Metanephros (tissue), 2 donors: ENCODE measurements around the genes YWHAH and RFPL2.

GRCh38 chr22:31085149-31086076 lies 4.3 kb downstream of the SMTN start:
- RAMPAGE, long total RNA = no peak

DNA sequence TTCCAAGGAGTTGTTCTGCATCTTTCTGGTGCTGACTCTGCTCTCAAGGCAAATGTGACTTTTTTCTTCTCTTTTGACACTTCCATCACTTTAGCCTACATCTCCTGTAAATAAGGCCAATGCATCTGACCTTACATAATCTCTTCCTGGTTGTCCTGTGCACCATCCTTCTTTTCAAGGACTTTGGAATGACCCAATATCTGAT lies 1.2 kb downstream of the RNF185 start:
- RAMPAGE, long total RNA = no peak

DNA sequence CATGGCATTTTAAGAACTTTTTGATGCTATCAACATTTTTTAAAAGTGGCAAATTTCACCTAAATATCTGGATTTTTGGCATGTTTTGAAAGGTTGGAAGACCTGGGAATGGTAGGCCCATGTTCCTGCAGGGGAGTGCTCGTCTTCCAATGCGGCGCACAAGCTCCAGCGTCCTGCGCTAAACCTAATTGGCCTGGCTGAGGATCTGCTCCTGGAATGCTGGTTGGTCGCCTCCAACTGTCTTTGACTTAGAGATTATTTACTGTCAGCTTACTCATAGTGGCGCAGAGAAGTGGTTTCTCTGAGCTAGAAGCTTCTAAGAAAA lies 641 bp upstream of the LIMK2 start:
- RAMPAGE, long total RNA = no peak

- RAMPAGE, long total RNA = no peak
Measured at GRCh38 chr22:31218470-31219210, 6.5 kb downstream of the LIMK2 start.

DNA sequence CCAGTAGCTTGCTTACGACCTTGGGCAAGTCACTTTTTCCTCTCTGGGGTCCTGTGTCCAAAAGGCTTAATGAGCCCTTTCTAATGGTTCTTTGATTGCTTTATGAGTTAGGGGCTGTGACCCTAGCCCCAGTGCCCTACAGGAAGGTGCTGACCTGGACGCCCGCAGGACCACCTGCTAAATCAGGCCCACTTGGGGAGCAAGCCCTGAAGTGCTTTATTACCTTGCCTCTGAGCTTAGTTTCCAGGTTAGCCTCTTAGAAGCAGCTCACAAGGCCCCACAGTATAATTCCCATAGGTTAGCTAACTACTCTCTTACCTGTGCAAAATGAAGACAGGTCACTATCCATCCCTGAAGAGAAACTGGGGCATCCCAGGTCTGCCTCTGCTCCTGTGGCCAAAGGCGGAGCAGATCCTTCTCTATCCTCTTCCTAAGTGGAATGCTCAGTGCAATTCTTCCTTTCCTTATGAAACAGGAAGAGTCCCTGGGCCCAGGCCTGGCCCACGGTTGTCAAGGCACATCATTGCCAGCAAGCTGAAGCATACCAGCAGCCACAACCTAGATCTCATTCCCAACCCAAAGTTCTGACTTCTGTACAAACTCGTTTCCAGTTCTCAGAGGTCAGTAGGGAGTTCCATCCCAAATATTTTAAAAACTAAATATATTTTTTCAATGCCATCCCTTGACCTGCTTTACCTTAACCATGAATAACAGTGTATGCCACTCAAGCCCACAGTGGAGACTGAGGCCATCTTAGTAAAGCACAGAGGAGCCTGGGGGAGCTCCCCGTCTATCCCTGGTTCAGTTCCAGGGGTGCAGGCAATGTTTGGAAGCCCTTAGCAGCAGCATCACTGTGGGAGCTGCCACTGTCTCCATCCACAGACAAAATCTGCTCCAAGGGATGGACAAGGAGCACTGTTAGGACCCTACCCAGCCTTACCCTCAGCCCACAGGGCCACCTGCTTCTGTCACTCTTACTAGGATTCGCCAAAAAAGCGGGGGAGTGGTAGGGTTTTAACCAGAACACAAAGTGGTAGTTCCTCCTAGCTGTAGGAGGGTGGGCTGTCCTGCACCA lies 10.0 kb downstream of the PIK3IP1 start:
- RAMPAGE, long total RNA = no peak

DNA sequence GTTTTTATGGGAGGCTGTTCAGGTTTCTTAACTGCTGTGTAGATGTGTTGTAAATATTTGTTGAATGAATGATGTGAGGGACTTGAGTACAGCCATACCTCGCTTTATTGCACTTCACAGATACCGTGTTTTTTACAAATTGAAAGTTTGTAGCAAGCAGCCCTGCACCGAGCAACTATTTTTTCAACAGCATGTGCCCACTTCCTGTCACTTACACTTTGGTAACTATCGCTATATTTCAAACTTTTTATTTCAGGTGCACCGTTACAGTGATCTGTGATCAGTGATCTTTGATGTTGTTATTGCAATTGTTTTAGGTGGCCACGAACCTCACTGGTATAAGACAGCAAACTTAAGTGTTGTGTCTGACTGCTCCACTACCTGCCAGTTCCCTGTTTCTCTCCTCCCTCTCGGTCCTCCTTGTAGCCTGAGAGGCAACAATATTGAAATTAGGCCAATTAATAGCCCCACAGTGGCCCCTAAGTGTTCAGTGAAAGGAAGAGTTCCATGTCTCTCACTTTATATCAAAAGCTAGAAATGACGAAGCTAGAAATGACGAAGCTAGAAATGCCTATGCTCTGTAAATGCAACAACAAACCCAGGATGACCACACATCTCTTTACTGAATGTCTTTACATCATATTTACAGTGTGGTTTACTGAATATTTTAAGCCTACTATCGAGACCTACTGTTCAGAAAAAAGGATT lies 946 bp downstream of the SFI1 start:
- RAMPAGE, long total RNA = no peak

GRCh38 chr22:31560885-31561415 lies 64.6 kb downstream of the SFI1 start:
- RAMPAGE, long total RNA = no peak

DNA sequence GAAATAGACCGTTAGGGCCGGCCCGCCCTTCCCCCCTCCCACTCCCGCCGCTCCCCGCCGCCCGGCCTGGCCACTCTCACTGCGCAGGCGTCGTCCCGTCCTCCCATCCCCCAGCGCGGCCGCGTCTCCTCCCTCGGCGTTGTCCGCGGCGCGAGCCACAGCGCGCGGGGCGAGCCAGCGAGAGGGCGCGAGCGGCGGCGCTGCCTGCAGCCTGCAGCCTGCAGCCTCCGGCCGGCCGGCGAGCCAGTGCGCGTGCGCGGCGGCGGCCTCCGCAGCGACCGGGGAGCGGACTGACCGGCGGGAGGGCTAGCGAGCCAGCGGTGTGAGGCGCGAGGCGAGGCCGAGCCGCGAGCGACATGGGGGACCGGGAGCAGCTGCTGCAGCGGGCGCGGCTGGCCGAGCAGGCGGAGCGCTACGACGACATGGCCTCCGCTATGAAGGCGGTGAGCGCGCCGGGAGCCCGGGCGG lies at the start of gene YWHAH:
Gene YWHAH, plus strand, starts transcription at position 158 of the 468 bp plus-strand sequence.
- RAMPAGE, long total RNA = no peak

GRCh38 chr22:32050620-32051045 lies 7.6 kb downstream of the SLC5A1 start:
- RAMPAGE, long total RNA = no peak

GRCh38 chr22:32204438-32205452 lies at the start of gene RFPL2:
RFPL2 (minus strand) TSS chr22:32205073.
- RAMPAGE, long total RNA = no peak

- RAMPAGE, long total RNA = no peak
Measured at GRCh38 chr22:32206873-32207381, 2.1 kb upstream of the RFPL2 start.

DNA sequence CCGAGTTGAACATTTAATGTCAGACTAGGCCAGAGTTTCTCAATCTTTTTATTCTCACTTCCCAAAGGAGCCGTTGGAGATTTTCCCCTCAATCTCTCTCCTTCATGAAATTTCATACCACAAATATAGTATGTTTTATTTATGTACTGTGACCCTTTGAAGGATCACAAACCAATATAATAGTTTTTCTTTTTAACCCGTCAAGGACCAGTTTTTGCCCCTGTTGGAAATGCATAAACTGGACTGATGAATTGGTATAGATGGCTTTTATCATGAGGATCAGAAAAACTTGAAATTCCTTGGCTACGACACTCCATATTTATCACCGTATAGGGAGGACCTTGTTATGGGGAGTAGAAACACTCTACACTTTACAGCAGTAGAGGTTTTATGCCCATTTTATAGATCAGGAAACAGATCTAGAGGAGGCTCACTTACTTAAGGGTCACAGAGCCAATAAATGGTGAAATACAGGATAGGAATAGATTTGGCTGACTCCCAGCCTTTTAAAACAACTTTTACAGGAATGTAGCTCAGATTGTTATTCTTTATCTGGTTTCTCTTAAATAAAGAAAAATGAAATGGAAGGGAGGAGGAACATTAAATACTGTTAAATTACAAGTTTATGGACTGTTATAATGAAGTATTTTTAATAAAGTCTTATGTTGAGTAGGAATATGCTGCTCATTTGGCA lies 14.6 kb downstream of the FBXO7 start:
- RAMPAGE, long total RNA = no peak

DNA sequence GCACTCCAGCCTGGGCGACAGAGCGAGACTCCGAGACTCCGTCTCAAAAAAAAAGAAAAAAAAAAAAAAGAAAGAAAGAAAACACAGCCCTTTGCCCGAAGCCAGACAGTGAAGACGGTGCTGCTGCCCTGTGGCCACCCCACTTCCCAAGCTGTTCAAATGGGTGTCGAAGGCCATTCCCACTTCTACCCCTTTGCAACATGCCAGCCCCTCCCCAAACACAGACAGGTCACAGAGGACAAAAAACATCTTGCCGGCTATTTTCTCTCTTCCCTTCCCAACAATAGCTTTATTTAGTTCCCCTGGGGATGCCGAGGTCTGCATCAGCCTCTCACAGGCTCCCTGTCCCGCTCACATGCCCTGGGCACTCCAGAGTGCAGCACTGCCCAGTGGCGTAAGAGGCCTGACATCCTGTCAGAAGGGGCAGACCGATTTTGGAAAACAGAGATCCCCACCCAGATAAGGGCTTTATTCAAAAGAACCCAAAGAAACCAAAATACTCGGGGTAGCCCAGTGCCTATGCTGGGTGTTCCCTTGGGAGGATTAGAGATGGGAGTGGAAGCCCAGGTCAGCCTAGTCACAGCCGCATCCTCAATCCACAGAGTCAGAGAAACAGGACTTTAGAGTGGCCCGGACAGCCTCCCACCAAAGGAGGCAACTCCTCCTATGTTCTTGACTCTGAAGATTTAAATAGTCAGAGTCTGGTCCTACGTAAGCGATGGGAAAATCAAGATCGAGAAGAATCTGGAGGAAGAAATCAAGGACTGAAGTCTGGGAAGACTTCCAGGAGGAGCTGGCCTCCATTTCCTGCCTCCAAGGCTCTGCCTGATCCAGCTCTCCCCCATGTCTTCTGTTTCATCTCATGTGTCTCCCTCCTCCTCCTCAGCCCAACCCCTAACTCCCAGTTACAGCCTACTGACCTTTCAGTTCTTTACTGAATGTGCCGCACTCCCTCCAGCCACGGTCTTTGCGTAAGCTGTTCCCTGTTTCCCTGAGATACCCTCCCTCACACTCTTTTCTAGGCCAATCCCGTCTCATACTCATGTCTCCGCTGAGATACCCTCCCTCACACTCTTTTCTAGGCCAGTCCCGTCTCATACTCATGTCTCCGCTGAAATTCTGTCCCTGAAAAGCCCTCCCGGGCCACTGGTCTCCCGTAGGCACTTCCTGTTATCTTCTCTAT lies 129.3 kb downstream of the FBXO7 start:
- RAMPAGE, long total RNA = no peak

DNA sequence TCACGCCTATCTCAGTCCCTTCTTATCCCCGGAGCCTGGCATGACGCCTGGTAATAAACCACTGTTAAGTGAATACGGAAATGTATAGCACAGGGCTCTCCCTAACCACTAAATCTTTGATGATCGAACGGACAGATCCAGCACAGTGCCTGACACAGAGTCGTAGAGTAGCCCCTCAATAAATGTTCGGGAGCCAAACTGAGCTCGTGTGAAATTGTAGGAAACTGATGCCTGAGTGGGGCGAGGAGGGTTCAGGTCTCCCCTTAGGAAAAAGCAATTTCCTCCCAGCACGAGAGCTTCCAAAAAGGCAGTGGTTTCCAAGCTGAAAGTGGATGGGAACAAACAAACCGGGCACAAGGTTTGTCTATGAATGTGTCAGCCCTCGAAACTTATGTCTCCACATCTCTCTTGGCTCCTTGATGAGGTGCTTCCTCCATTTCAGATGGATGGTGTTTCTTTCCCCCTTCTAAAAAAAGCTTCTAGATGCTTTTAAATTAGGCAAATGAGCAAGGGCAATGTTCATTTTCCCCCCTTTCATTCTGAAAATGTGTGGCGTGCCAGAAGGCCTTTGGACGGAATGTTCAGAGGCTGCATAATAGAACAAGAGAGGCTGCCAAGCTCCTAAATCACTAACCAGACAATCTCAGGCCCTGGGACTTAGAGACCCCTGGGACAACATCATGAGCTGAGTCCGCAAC lies 143.6 kb downstream of the FBXO7 start:
- RAMPAGE, long total RNA = no peak

- RAMPAGE, long total RNA = no peak
Measured at GRCh38 chr22:32680113-32680636, 121.3 kb upstream of the TIMP3 start.

GRCh38 chr22:32829950-32830149 lies 28.3 kb downstream of the TIMP3 start:
- RAMPAGE, long total RNA = no peak

DNA sequence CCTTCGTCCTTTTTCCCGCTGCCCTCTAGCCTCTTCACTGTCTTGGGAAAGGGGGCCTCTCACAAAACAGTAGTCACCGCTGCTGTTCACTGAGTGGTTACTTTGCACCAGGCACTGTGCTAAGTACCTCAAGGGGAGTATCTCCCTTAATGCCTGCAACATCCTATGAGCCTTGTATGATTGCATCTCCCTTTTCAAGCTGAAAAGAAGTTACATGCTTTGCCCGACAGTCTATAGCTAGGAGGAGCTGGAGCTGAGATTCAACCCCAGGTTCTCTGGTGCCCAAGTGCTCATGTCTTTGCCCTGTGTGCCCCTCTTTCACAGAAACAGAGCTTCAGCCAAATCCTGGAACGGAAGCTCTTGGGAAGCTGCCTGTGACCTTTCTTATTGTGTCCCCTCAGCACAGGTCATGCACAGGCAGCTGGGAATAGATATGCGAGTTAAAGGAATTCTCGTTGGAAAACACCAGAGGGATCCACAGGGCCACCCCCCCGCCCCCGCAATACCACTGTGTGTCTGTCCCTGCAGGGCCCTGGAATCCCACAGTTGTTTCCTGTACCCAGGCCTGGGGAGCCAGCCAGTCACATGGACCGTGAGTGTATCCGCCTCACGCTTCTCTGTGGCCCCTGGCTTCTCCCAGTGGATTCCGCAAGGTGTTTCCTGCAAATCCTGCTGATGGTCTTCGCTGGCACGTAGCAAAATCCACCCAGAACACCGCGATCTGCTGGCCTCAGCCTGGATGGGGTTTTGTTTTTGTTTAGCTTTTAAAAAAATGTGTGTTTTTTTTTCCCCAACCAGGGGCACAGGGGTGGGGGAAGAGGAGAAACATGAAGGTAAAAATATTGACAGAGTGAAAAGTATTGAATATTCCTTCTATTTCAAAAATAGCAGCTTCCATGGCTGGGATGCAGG lies 28.9 kb downstream of the TIMP3 start:
- RAMPAGE, long total RNA = no peak

- RAMPAGE, long total RNA = no peak
Measured at GRCh38 chr22:32831624-32832659, 30.4 kb downstream of the TIMP3 start.

GRCh38 chr22:32839495-32840522 lies 38.3 kb downstream of the TIMP3 start:
- RAMPAGE, long total RNA = no peak

- RAMPAGE, long total RNA = no peak
Measured at GRCh38 chr22:32846377-32847179, 45.1 kb downstream of the TIMP3 start.